A172 (cell line): Measurements from ENCODE around the gene GATA3.

DNA sequence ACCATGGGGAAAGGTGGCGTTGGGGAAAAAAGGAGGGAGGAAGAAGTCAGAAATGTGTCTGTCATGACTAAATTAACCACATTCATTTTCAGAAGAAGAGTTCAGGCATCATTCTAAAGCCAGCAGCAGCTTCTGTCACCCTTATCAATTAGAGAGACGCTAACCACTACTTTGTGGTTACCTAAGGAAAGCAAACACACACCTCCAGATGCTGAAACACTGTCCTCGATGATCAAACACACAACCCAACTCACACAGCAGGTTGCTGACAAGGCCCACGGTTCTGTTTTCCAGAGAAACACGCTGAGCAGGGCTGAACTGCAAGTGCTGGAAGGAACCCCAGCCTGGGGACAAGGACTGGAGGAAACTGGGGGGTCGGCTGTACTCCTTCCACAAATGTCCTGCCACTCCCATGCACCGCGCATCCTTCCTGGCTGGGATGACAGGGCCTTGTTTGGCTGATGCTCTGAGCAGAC is 36.6 kb downstream of the PRKCQ start:
- RAMPAGE, long total RNA: no peak

GRCh38 chr10:6557970-6558640 is 22.0 kb downstream of the PRKCQ start:
- RAMPAGE, long total RNA: no peak

- RAMPAGE, long total RNA: no peak
These were observed 6.4 kb upstream of the PRKCQ start for GRCh38 chr10:6586334-6587005.

DNA sequence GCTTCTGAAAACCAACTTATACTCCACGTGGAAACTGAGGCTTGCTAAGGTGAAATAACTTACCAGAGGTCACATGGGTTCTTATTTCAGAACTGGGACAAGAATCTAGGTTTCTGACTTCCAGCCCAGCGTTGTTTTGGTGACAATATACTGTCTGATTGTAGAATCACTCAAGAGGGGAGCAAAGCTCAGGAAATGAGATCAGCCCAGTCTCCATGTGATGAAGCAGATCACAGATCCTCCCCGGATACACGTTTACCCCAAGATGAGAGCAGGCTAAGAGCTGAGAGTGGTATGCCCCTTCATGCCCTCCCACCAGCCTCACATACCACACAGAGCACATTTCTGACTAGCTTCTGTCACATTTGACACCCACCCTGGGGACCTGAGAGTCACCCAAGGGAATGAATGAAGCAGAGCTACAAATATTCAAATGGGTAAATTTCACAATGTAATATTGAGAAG is 27.1 kb upstream of the PRKCQ start:
- RAMPAGE, long total RNA: no peak

- RAMPAGE, long total RNA: no peak
These were observed 224.3 kb downstream of the SFMBT2 start for GRCh38 chr10:7186416-7187090.

DNA sequence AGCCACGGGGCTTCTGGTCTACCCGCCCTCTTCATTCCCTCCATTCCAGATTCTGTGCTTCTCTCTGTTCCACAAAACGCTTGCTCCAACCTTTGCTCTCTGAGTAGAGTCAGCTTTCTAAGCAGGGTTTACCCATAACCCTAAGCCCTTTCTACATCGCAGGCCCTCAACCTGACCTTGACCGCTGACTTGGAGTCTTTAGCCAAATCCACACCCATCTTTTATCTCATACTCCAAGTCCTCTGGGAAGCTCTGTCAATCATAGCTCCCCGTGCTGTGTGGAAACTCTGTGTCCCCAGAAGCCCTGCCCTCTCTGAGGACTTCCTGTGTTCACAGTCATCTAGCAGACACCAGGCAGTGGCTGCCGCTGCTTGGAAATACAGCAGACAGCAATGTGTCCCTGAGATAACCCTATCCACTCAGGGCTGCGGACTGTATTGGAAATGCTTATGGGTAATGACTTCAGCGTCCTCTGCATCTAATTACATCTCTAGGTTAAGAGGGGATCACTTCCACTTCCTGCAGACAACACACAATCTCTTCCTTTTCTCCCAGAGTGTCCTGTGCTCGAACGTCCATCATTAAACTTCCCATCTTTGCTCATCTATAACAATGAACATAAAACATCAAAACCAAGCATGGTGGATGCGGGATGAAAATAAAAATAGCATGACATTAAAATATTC is 158.7 kb downstream of the SFMBT2 start:
- RAMPAGE, long total RNA: no peak

GRCh38 chr10:7367168-7368088 is 43.4 kb downstream of the SFMBT2 start:
- RAMPAGE, long total RNA: no peak

DNA sequence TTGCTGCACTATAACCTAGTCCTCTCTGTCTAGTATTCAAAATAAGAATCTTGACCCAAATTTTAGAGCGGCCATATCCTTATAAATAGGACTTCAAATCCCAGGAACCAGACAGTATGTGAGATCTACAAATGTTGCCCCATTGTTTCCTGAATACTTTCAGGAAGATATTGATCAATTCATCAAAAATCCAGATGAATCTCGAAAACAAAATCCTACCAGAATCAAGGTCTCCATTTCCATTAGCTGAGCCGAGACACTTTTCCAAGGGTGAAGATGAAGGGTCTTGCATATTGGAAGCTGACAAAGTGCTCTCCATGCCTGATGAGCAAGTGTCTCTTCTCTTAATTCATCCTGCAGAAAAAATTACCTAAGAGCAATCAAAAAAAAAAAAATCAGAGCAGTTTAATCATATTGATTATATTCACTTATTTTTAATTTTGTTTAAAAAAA is 29.2 kb downstream of the SFMBT2 start:
- RAMPAGE, long total RNA: no peak

DNA sequence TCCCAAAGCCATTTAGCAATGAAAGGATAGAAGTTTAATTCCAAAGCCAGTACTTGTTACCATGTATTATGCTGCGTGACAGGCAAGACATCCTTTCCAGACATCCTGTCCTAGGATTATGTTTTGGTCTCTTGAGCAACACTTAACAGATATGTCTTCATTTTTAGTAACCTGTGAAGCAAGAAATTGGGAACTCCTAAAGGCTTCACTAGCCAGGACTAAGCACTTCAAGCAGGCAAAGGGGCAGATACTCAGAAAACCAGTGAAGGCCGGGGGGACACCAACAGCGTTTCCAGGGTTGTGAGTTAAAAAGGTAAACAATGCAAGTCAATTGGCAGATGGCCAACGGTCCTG is 77.5 kb upstream of the SFMBT2 start:
- RAMPAGE, long total RNA: no peak

GRCh38 chr10:8054522-8054937 is at the start of gene GATA3:
Gene GATA3 (plus strand): TSS chr10:8054688.
- RAMPAGE, long total RNA: no peak

DNA sequence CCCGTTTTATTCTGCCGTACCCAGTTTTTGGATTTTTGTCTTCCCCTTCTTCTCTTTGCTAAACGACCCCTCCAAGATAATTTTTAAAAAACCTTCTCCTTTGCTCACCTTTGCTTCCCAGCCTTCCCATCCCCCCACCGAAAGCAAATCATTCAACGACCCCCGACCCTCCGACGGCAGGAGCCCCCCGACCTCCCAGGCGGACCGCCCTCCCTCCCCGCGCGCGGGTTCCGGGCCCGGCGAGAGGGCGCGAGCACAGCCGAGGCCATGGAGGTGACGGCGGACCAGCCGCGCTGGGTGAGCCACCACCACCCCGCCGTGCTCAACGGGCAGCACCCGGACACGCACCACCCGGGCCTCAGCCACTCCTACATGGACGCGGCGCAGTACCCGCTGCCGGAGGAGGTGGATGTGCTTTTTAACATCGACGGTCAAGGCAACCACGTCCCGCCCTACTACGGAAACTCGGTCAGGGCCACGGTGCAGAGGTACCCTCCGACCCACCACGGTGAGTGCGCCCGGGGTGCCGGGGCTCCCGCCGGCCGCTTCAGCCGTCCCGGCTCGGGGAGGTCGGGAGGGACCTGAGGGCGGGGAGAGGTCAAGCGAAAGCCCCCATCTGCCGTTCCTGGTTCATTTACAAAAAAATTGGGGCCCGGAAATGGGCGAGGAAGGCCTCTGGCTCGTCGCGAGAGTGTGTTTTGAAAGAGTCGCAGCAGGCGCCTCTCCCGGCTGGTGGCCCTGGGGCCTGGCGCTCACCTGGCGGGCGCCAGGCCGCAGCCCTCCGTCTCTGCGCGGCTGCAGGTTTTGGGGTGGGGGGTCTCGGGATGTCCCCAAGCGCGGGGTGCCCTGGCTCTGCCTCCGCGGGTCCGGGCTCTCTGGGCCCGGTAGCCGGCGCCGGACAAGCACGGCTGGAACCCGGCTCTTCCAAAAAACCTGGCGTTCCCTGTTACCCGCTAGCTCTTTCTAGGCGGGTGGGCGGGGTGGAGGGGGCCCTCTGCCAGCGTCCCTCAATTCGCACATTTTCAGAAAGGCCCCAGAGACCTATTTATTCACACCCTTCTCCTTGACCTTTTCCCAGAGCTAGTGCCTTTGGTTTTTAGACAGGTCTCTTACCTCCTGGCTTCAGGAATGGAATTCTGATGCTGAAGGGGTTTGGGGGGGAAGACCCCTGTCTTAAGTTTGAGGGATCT is 1.3 kb downstream of the GATA3 start:
- RAMPAGE, long total RNA: no peak

GRCh38 chr10:8058274-8058898 is 3.9 kb downstream of the GATA3 start:
- RAMPAGE, long total RNA: no peak

DNA sequence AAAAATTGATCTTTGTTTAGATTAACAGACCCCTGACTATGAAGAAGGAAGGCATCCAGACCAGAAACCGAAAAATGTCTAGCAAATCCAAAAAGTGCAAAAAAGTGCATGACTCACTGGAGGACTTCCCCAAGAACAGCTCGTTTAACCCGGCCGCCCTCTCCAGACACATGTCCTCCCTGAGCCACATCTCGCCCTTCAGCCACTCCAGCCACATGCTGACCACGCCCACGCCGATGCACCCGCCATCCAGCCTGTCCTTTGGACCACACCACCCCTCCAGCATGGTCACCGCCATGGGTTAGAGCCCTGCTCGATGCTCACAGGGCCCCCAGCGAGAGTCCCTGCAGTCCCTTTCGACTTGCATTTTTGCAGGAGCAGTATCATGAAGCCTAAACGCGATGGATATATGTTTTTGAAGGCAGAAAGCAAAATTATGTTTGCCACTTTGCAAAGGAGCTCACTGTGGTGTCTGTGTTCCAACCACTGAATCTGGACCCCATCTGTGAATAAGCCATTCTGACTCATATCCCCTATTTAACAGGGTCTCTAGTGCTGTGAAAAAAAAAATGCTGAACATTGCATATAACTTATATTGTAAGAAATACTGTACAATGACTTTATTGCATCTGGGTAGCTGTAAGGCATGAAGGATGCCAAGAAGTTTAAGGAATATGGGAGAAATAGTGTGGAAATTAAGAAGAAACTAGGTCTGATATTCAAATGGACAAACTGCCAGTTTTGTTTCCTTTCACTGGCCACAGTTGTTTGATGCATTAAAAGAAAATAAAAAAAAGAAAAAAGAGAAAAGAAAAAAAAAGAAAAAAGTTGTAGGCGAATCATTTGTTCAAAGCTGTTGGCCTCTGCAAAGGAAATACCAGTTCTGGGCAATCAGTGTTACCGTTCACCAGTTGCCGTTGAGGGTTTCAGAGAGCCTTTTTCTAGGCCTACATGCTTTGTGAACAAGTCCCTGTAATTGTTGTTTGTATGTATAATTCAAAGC is 19.5 kb downstream of the GATA3 start:
- RAMPAGE, long total RNA: no peak

DNA sequence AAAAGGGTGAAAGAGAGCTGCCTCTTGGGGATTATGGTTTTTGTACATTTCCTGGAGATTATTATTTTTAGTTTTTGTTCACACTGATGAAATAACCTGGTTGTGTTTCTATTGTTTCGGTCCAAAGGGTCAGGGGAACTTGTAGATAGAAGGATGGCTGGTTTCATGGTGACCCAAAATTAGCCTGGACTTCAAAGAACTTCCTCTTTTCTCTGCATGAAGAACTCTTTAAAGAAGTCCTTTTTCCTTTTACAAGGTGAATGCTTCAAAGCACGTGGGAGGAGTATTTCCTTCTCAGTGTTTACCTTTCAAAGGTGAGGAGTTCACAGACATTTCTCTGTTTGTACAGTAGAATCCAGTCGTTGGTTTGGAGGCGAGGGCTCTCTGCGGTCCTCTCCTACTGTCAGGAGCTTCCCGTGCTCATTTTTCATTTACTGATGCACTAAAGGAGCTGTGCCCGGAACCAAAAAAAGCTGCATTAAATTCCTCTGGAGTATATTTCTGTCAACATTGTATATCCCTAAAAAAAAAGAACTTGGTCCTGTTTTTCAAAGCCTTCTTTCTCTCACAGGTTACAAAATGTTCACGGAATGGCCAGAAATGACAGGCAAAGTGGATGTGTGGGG is 561.7 kb downstream of the GATA3 start:
- RAMPAGE, long total RNA: no peak

- RAMPAGE, long total RNA: no peak
These were observed 1246.9 kb downstream of the GATA3 start for GRCh38 chr10:9301396-9301845.

GRCh38 chr10:10605741-10606346 is 411.8 kb upstream of the CELF2 start:
- RAMPAGE, long total RNA: no peak

GRCh38 chr10:10910708-10912101 is 106.5 kb upstream of the CELF2 start:
- RAMPAGE, long total RNA: no peak

GRCh38 chr10:11020078-11020277 is 2.3 kb downstream of the CELF2 start:
- RAMPAGE, long total RNA: no peak

DNA sequence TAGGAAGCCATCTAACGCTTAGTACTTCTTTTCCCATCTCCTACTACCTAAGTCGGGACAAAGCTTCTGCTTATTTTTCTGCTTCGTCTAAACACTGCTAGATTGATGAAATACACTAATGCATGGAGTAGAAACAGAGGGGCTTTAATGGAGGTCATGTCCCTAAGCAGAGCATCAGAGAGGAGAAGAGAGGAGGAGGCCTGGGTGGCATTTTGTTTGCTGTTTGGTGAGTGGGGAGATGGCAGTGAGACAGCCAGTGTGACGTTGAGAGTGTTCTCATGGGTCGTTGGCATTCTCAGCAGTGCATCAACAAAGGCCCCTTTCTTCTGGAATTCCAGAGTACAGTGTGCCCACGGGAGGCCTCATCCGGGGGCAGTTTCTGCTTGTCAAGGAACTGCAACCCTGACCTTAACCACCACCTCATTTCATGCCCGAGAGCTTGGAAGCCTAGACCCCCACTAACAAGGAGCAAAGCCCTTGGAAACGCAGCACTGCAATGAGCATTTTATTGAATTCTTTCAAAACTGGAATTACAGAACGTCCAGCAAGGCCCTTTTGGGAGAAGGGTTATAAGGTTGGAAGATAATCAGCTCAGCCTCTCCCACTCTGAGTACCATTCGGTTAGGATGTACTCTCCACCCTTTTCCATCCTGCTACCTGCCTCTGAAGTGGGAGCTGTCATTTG is 92.9 kb downstream of the CELF2 start:
- RAMPAGE, long total RNA: no peak

DNA sequence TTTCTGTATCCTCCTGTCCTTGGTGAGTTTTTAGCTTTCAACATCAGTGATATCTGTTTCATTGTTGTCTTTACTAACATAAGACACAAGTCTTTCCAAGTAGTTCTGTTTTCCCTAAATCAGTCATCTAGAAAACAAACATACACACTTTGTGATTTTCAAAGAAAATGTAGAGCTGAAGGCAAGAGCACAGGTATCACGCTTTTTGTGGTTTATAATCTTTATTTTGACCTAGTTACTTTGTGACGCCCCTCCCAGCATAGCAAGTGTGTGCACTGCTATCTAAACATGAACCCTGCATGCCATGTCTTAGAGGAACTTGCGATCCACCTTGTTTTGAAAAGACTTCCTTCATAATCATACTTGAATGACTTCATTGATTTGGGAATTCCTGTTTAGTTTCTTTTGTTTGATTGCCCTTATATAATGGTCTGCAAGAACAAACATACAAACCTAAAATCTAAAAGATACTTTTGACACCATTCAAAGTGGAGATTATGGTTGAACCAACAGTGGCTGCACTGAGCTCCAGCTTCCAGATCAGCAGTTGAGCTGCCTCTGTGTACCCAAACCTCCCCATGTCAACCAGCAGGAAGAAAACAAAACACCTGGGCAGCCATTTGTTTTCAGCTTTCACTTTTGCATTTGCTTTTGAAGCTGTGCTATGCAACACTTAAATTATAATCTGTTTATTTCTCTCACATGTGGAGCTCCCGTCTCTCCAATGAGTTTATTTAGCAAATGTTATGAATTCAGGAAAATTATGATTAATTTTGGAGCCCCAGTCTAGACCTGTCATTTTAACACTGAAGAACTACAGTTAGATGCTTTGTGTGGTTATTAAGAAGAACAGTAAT is 132.6 kb downstream of the CELF2 start:
- RAMPAGE, long total RNA: no peak